AG04450 (cell line): ENCODE measurements around a stretch of chr14.

DNA sequence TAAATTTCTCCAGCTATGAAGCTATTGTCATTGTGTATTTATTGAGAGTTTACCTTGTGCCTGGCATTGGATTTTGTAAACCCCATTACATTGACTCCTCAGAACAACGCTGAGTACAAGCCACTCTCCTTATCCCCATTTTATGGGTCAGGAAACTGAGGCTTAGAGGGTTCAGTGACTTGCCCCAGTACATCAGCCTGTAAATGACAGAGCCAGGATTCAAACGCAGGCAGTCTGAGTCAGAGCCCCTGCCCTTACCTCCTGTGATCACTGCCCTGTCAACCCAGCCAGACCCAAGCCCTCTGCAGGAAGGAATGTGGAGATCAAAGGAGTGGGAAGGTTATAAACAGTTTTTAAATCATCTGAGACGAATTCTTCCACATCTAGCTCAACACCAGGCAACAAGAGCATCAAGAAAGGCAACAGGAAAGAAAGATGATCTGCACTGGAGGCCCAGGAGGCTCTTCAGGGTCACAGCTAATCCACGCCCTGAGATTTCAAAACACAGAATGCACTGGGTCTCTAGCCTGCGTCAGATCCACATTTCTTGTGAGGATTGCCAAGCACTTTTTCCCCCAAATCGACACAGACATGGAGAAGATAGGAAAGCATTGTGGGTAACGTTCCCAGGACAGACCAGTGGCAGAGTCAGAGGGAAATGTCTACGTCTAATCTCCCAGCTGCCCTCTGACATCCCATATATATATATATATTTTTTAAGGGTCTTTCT lies 38.5 kb downstream of the SPTB start:
- CAGE, long polyA plus RNA, result no peak
- RRBS, result no CpG with 5 or more reads among the region's 8 CpGs

GRCh38 chr14:64947458-64948254 lies 5.1 kb upstream of the GPX2 start:
- CAGE, long polyA plus RNA, result no peak
- RRBS, result no CpG with 5 or more reads among the region's 22 CpGs

- CAGE, long polyA plus RNA, result no peak
- RRBS, result no CpG with 5 or more reads among the region's 4 CpGs
Observed at GRCh38 chr14:64970782-64971361, 1.3 kb downstream of the RAB15 start.

GRCh38 chr14:65078888-65079342 lies 23.4 kb downstream of the MAX start:
- CAGE, long polyA plus RNA, result no peak
- RRBS, result no CpG with 5 or more reads among the region's 4 CpGs

DNA sequence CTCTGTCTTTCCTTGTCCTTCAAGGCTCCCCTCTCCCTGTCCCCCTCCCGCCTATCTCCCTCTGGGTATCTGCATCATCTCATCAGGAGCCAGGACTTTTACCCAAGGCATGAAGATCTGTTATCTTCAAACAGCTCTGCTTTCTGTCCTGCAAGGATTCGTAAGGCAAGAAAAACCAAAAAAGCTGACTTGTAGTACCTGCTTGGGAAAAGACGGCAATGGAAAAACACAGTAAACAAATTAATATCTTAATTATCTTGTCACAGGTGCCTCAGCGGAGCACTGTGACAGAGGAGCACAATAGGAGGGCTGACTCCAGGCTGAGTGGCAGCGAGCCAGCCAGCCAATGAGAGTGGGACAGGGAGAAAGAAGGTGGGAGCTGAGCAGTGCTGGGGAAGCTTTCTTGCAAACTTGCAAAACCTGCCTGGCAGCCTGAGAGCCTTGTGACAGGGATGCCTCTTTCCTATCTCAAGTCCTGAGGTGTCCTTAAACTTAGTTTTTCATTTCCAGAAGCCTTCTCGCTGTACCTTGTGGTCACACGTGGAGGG lies 153.1 kb upstream of the MAX start:
- CAGE, long polyA plus RNA, result no peak
- RRBS, result no CpG with 5 or more reads among the region's 7 CpGs

- CAGE, long polyA plus RNA, result no peak
- RRBS, result no CpG with 5 or more reads among the region's 10 CpGs
Observed at GRCh38 chr14:65282537-65283177, 129.9 kb upstream of the FUT8 start.

DNA sequence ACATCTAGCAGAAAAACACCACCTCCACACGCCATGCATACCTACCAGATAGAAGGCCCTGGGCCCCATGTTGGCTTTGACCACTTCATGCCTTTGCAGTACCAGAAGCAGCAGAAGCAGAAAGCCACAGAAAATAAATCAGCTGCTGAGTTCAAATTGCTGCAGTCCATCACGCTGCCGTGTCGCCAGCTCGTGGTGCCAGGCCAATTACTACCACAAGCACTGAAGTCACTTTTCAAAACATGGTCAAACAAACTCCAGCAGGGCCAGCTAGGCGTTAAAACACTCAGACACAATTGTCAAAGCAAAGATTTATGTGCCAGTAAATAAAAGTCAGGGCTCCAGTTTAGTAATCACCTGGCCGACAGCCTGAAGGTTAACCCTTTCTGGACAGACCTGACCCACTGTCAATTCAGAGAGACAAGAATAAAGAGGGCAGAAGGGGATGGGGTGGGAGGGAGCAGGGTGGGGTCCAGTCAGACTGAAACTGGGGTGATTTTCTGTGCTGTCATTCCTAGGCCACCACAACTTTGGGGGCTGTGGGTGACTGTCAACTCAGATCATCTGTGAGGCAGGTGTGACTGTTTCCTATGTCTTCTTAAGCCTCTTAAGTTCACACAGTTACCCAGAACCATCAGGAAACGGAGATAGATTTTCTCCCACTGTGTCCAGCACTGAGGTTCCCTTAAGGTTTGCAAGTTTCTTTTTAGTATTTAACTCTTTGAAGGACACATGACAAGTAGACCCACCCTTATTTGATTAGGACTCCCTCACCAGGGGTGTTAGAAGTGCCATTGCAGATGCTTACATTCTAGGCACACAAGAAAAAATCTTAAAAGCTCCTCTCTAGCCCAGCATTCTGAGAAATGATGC lies 109.8 kb upstream of the FUT8 start:
- CAGE, long polyA plus RNA, result no peak
- RRBS, result no CpG with 5 or more reads among the region's 8 CpGs

DNA sequence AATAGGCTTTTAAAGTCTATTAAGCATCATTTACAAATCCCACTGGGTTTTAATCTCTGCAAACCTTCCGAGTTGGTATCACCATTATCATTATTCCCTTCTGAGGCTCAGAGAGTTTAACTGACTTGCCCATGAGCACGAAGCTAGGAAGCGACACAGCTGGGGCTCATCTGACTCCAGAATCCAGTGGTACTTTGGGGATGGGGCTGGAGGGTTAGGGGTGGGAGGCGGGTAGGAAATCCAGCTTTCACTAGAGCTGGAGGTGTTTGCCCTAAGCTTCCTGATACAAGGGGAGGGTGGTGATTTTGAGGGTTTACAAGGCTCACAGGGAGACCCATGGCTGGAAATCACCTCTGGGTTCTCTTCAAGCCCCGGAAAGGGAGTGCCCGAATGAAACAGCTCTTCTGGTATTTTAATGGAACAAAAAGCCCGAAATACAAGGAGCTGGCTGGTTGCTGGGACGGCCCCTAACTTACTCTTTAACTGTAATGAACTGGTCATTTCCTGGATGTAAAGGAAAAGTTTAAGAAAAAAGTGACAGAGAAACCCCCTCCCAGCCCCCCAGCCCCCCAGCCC lies 109.1 kb upstream of the FUT8 start:
- CAGE, long polyA plus RNA, result no peak
- RRBS, result no CpG with 5 or more reads among the region's 8 CpGs

DNA sequence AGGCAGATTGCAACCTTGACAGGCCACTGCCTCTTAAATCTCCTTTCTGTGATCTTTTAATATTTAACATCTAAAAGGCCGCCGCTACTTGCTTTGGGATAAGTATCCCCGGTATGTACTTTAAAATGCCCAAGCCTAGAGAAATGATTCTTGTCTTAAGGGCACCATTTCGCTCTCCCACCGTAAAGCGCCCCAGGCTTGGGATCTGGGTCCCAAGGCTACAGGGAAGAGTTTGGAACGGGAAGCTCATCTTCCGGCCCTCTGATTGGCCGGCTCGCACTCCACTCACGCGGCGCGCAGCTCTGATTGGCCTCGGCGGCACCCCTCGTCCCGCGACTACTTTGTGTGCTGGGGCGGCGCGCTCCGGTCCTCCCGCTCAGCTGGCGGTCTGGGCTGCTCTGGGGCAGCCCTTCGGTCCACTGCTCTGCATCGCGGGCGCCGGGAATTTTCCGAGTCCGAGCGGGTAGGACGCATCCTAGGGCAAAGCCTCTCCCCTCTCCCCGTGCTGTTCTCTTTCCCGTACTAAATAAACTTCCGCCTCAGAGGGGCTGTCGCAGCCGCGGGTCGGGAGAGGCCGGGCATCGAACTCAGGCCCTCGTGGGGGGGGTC lies 895 bp upstream of the FUT8 start:
- CAGE, long polyA plus RNA, result start-site peak on the plus strand centred at position 361 of the sequence, 52 bp wide, 110 and 102 reads in 2 replicates
- RRBS, result 1% methylated on average over 19 of the region's 44 CpGs

GRCh38 chr14:65429687-65430282 lies 17.3 kb downstream of the FUT8 start:
- CAGE, long polyA plus RNA, result no peak
- RRBS, result no CpG with 5 or more reads among the region's 10 CpGs

GRCh38 chr14:65482994-65483490 lies 70.5 kb downstream of the FUT8 start:
- CAGE, long polyA plus RNA, result no peak
- RRBS, result no CpG with 5 or more reads among the region's 4 CpGs

GRCh38 chr14:66425576-66425934 lies 60.6 kb upstream of the CCDC196 start:
- CAGE, long polyA plus RNA, result no peak
- RRBS, result no CpG with 5 or more reads among the region's 3 CpGs

GRCh38 chr14:66517287-66517768 lies 9.4 kb downstream of the GPHN start:
- CAGE, long polyA plus RNA, result no peak
- RRBS, result no CpG with 5 or more reads among the region's 2 CpGs

DNA sequence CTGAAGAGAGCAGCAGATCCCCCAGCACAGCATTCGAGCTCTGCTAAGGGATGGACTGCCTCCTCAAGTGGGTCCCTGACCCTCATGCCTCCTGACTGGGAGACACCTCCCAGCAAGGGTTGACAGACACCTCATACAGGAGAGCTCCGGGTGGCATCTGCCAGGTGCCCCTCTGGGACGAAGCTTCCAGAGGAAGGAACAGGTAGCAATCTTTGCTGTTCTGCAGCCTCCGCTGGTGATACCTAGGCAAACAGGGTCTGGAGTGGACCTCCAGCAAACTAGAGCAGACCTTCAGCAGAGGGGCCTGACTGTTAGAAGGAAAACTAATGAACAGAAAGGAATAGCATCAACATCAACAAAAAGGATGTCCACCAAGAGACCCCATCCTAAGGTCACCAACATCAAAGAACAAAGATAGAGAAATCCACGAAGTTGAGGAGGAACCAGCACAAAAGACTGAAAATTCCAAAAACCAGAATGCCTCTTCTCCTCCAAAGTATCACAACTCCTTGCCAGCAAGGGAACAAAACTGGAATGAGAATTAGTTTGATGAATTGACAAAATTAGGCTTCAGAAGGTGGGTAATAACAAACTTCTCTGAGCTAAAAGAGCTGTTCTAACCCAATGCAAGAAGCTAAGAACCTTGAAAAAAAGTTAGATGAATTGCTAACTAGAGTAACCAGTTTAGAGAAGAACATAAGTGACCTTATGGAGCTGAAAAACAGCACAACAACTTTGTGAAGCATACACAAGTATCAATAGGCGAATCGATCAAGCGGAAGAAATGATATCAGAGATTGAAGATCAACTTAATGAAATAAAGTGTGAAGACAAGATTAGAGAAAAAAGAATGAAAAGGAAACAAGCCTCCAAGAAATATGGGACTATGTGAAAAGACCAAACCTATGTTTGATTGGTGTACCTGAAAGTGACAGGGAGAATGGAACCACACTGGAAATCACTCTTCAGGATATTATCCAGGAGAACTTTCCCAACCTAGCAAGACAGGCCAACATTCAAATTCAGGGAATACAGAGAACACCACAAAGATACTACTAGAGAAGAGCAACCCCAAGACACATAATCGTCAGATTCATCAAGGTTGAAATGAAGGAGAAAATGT lies 80.3 kb downstream of the GPHN start:
- CAGE, long polyA plus RNA, result no peak
- RRBS, result no CpG with 5 or more reads among the region's 9 CpGs

DNA sequence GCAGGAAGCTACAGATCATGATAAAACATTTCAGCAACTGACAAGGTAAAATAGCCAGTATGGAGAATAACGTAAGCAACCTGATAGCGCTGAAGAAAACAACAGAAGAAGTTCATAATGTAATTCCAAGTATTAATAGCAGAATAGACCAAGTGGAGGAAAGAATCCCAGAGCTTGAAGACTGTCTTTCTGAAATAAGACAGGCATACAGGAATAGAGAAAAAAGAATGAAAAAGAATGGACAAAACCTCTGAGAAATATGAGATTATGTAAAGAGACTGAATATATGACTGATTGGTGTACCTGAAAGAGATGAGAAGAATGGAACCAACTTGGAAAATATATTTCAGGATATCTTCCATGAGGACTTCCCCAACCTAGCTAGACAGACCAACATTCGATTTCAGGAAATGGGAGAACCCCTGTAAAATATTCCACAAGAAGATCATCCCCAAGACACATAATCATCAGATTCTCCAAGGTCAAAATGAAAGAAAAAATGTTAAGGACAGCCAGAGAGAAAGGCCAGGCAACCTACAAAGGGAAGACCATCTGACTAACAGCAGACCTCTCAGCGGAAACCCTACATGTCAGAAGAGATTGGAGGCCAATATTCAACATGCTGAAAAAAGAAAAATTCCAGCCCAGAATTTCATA lies 154.9 kb downstream of the GPHN start:
- CAGE, long polyA plus RNA, result no peak
- RRBS, result no CpG with 5 or more reads among the region's 4 CpGs

- CAGE, long polyA plus RNA, result no peak
- RRBS, result no CpG with 5 or more reads among the region's 14 CpGs
Observed at GRCh38 chr14:67268300-67269045, 27.2 kb downstream of the PALS1 start.

DNA sequence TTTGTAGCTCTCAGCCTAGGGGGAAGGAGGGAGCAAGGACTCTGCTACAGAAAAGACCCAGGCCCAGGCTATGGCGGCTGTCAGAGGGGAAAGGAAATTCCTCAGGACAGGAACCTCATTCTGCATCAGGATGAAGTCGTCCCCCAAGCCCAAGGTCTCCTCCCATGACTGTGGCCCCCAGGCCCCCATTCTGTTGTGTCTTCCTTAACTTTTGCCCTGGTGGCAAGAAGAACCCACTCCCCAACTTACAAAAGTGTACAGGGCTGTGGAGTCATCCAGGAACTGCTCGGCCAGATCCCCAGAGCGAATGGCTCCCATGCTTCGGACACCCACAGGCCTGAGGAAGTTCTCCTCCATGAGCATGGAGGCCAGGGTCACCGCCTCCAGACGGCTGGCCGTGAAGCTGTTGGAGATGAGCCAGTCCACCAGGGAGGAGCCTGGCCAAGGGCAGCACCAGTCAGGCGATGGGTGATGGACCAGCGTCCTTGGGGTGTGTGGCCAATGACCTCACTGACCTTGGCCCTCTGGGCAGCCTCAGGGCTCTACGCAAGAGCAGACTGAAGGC lies 19.5 kb downstream of the PLEK2 start:
- CAGE, long polyA plus RNA, result no peak
- RRBS, result no CpG with 5 or more reads among the region's 11 CpGs

DNA sequence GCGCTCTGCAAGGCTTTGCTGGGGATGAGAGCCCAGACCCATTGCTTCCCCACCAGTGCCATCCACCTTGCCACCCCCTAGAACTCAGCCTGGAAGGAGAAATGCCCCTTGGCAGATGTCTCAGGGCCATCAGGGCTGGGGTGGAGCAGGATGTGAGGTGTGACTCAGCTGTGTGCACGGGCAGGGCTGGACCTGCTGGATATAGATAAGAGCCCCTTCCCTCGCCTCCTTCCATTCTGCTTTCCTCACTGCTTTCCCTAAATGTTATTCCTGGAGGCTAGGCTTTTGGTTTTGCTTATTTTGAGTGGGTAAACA lies 6.9 kb upstream of the PLEK2 start:
- CAGE, long polyA plus RNA, result no peak
- RRBS, result no CpG with 5 or more reads among the region's 3 CpGs

GRCh38 chr14:67644289-67644588 lies 24.5 kb downstream of the ARG2 start:
- CAGE, long polyA plus RNA, result no peak

GRCh38 chr14:67856854-67857200 lies 37.2 kb downstream of the RAD51B start:
- CAGE, long polyA plus RNA, result no peak
- RRBS, result no CpG with 5 or more reads among the region's 2 CpGs